ENCODE measurements around a stretch of chr1.

- RRBS, result no CpG with 5 or more reads among the region's 7 CpGs
Measured at GRCh38 chr1:206932325-206932600, 10.5 kb upstream of the FCMR start.

DNA sequence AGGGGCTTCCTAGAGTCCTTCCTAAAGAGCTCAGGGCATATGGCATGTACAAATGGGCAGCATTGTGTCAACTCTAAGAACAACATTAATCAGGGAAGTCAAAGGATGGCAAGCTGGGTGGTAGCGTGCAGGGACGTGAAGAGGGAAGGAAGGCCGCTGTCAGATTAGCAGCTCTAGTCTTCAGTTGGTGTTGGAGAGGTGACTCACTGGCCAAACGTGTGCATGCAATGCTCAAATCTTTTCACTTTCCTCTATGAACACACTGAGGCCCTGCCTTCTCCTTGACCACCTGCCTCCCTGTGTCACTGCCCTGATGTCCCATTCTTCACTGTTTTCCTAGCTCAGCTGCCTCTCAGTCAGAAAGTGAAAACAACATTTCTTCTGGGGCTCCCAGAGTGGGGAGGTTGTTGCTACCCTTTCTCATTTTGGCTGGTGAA is 5.9 kb upstream of the PIGR start:
- RRBS, result no CpG with 5 or more reads among the region's 4 CpGs

DNA sequence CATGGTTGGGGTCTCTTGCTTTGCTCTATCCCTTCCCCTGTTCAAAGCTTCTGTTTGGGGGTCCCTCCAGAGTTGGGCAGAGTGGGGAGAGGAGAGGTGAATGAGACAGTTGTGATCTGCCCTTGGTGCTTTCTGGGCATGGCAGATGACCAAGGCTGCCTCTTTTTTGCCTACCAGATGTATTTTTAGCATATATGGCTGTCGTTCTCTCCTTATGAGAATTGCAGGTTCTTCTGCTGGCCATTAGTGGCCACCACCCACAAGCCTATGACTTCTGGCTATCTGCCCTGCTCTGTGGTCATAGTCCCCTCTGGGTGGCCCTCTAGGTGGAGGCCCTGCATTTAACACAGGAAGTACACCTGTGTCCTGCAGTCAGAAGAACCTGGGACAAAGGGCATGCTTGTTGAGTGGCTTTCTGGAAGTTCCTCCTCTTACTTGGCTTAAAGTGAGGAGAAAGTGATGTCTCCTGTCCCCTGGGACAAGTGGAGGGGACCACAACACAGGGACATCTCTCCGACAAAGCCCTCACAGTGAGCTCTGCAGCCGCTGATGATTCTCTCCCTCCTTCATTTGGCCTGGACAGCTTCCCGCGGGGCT is 6.5 kb downstream of the FCAMR start:
- RRBS, result no CpG with 5 or more reads among the region's 5 CpGs

- RRBS, result 84% methylated on average over 2 of the region's 8 CpGs
Measured at GRCh38 chr1:206968796-206969516, 1.3 kb downstream of the FCAMR start.

DNA sequence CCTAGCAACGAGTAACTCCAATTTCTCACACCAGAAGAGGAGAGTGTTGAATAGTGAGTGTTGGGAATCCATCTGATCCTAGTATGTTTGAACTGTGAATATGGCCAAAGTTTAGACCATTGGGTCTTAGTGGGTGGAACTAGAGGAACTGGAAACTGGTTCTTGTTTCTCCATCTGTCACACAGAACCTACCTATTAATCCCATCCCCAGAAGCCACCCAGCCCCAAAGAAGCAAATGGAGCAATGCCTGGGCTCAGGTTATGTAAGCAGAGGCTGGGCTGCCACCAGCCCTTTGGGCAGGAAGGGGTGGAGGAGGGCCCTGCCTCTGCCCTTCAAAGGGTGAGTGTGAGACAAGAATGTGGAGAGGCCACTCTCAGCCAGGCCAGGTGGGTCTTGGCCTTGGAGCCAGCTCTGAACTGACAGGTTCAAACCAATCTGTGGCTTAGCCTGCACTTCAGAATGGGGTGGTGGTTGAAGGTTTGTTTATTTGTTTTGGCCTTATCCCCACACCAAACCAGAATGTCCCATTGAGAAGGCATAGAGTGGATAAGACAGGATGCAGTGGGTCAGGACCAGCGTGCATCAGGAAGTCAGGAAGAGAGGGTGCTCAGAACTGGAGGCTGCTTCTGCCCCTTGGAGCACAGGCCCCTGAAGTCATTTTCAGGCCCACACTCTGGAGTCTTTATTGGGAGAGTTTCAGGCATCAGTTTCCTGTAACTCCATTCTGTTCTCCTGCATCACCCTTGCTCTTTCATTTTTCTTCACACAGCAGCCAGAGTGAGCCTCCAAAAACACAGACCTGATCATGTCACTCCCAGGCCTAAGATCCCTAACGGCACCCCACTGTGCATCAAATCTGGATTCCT is 29.8 kb downstream of the C1orf116 start:
- RRBS, result no CpG with 5 or more reads among the region's 3 CpGs

GRCh38 chr1:207019586-207020119 is 12.9 kb downstream of the C1orf116 start:
- RRBS, result no CpG with 5 or more reads among the region's 2 CpGs

DNA sequence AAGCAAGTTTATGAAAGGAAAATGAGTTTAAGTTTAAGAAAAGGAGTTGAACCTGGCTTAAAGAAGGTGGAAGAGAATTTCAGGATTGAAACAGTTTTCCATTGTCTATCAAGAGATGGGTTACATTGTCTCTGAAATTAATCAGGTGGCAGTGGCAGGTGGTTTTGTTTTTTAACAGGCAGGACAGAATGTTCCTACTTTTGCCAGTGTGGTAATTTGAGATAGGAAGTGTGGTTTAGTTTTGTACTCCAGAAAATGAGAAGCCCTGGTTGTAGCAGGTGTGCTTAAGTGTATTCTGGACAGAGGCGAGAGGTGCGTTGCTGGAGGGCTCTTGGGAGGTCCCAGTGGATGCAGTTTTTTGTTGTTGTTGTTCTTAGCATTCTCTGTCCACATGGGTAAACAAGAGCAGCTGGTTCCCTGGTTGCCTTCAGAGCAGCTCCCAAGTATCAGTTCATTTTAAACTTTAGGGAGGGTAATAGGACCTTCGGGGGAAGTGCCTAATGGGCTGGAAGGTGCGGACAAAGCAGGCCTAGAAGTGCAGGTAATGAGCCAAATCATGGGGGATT is 5.8 kb downstream of the PFKFB2 start:
- RRBS, result no CpG with 5 or more reads among the region's 4 CpGs

GRCh38 chr1:207321149-207321387 is 410 bp upstream of the CD55 start:
- RRBS, result no CpG with 5 or more reads among the region's 18 CpGs

- RRBS, result no CpG with 5 or more reads among the region's 3 CpGs
Measured at GRCh38 chr1:207322710-207323531, 1.4 kb downstream of the CD55 start.

- RRBS, result no CpG with 5 or more reads among the region's 2 CpGs
Measured at GRCh38 chr1:207325486-207325805, 4.0 kb downstream of the CD55 start.

DNA sequence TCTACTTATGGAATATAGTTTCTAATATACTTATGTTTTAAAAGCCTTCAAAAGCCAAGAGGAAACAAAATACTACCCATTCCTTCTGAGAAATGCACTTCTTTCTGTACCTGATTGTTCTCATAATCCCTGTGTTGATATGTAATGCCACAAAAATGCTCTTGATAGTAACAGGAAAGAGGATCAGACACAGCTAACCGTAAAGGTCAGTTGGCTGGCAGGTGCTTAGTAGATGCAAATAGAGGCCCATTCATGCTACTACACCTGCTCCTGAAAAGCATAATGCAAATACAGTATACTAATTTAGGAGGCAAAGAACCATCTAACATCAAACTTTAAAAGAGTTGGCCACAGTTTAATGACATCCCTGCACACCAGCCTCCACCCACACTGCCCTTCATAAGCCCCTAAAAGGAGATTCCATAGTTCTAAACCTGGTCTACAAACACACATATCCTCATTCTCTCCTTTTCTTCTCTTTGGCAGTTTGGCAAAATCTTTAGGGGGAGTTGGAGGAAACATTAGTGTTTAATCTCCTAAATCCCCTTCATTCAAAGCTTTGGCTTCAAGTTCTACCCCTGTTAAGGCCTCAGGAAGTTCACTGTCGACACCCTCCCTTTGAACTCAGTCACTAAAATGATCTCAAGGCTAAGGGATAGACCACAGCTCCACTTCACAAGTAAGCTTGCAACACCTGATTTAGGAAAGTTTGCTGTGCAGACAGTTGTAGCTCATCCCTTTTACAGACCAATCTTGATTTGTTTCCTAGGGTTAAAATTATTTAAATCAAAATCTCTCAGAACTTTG is 2.9 kb upstream of the CD46 start:
- RRBS, result no CpG with 5 or more reads among the region's 2 CpGs

DNA sequence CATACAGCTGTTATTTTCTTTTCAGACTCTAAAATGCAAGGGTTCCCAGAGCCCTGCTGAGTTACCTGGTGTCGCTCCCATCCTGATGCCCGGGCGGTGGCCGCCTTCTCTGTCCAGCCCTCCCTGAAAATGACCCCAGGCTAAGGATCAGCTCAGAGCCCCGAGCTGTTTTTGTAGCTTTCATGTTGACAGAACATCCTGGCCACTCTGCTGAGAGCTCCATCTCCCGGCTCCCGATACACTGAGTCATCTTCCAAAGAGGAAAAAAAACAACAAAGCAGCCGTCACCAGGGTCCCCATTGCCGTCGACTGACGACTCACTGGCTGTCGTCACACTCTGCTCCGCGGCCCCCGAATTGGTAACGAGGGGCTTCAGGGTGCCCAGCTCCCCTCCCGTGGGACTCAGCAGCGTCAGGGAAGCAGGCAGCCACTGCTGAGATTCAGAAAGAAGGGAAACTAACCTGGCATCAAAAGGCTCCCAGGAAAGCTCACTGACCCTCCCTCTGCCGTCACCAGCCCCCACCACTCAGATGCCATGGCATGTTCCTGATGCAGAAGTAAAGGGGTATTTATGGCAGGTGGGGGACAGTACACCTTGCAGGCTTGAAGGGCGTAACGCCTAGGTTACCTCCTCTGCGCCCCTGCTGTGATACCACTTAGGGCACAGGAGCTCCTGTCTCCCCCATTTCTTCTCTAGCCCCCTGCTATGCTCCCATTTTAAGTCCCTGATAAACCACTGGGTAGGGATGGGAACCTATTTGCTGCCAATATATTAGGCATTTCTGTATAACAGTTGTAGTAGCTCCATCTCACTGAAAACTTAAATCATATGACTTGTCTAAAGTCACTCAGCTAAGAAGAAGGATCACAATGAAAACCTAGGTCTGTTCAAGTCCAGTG is 67.3 kb downstream of the CD46 start:
- RRBS, result no CpG with 5 or more reads among the region's 22 CpGs

GRCh38 chr1:207822548-207823497 is 71.0 kb downstream of the CD46 start:
- RRBS, result no CpG with 5 or more reads among the region's 11 CpGs

DNA sequence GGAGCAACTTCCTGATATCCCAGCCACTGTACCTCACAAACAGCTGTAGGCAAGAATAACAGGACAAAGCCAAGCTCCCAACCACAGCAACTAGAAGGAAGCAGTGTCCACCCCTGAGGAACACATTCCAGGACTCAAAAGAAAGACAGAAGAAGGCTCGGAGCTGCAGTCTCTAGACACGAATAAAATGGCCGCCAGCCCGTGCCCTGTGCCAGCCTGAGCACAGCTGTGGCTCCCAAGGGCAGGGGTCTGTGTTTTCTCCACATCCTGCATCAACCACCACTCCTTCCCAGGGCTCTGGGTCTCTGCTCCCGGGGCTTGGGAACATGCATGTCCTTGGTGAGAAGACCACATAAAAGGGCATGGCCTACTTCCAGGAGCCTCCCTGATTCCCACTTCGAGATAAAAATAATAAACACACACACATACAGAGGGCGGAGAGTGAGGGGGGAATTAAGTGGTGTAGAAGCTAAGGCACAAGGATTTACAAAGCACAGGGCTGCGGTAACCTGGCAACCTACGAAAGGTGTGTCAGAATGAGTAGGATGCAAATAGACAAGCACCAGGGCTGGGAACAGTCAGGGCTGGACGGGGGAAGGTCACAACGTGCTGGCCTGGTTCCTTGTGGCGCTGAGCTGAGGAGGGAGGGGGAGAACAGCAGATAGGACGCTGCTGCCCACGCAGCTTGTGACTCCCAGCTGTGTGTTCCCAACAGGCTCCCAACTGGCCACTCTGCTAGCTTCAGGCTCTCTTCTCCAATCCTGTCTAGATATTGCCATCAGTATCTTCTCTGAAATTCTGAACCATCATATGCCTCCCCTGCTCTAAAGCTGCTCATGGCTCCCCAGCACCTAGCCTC is 72.6 kb downstream of the CD34 start:
- RRBS, result no CpG with 5 or more reads among the region's 14 CpGs

GRCh38 chr1:207848052-207848901 is 62.6 kb downstream of the CD34 start:
- RRBS, result no CpG with 5 or more reads among the region's 8 CpGs

DNA sequence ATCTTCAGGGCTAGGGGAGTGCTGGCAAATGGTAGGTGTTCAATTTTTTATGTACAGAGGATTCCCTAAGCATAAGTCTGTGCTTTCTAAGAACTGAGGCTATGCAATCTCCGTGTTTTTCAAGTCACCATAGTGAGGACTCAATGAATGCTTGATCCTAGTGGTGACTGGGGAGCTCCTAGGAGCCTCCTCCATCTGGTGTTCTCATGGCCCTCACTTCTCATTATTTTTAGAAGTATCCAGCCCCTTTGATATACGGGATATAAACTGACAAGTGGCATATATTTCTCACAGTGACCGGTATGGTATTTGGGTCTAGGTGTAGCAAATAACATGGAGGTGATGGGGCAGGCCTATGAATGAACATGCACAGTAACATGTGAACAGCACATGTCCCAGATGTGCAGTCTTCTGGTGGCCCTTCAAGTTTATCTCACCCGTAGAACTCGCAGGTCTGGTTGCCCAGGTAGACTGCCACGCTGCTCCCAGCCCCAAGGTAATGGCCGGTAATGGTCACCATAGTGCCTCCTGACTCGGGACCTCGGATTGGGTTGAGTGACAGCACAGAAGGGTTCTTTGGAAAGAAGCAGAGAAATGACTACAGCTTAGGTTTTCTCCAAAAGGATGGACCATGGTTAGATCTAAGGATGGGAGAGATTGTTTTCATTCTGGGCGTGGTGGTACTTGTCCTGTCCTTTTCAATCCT is 141.1 kb upstream of the CD34 start:
- RRBS, result no CpG with 5 or more reads among the region's 10 CpGs

GRCh38 chr1:209133056-209133474 is 450.4 kb upstream of the CAMK1G start:
- RRBS, result no CpG with 5 or more reads among the region's 6 CpGs

GRCh38 chr1:209209893-209210229 is 373.7 kb upstream of the CAMK1G start:
- RRBS, result no CpG with 5 or more reads among the region's 2 CpGs

GRCh38 chr1:209369207-209369644 is 214.3 kb upstream of the CAMK1G start:
- RRBS, result no CpG with 5 or more reads among the region's 4 CpGs

- RRBS, result no CpG with 5 or more reads among the region's 4 CpGs
Measured at GRCh38 chr1:209383849-209384480, 199.5 kb upstream of the CAMK1G start.